ENCODE results near the genes ABHD17B, C9orf85 and GCNT1.

- RRBS = 62% methylated on average over 2 of the region's 8 CpGs
Observed at GRCh38 chr9:71765418-71766154, 2.7 kb downstream of the CEMIP2 start.

DNA sequence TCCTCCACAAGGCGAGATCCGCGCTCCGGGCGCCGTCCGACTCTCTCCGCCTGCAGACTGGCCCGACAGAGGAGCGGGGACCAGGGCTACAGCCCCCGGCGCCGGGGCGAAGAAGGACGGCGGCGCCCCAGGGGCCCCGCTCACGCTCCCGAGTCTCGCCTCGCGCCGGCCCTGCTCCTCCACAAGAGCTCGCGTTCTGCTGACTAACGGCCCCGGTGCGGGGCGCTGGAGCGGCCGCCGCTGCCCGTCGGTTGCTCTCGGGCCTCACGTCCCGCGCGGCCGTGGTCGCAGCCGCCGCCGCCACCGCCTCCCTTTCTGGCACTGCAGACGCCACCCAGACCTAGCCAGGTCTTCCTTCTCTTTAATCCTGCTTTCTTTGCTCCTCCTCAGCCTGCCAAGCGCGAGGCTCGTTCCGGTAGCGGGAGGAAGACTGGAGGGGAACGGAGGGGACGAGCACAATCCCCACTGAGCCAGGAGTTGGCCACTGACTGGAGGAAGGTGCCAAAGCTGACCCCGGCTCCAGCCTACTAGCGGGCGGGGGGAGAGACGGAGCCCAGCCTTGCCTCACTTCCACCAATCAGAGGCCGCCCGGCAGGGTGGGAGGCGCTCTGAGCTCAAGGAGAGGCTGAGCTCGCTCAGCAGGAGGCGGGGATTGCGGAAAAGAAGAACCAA is at the start of gene ABHD17B:
TSS of gene ABHD17B (minus strand) at position 490 of the 672 bp plus-strand sequence.
- RRBS = 2% methylated on average over 36 of the region's 64 CpGs

DNA sequence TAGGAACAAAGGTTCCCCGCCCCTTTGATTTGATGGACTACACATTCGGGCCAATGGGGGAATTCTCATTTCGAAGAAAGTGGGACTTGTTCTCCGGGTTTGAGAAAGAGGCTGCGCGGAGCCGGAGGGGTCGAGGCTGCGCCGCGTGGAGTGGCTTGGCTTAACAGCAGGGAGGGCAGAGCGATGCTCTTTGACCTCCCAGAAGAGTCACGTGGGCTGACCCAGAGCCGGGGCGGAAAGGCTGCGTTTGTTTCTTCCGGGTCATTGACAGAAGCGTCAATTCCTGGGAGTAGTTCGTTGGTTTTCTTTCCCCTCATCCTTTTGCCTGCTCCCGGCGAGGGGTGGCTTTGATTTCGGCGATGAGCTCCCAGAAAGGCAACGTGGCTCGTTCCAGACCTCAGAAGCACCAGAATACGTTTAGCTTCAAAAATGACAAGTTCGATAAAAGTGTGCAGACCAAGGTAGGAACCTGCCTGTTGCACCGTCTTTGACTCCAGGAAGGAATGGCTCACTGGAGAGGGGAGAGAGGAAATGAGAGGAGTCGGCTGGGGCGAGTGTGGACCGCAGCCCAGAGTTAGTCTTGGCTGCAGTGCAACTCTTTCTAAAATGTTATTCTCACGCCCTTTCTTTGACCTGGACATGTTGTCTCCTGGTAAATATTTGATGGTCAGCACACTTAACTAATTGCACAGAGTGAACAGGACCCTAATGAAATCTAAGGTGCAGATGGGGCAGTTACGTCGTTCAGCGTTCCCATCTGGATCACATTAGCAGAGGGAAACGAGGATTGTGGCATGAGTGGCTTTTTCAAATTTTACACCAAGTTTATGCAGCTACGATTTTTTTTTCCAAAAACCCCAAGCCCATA is at the start of gene C9orf85:
TSS of gene C9orf85 (plus strand) at position 264 of the 868 bp plus-strand sequence.
- RRBS = 3% methylated on average over 8 of the region's 37 CpGs

- RRBS = no CpG with 5 or more reads among the region's 3 CpGs
Observed at GRCh38 chr9:72133780-72134180, 15.5 kb upstream of the GDA start.

DNA sequence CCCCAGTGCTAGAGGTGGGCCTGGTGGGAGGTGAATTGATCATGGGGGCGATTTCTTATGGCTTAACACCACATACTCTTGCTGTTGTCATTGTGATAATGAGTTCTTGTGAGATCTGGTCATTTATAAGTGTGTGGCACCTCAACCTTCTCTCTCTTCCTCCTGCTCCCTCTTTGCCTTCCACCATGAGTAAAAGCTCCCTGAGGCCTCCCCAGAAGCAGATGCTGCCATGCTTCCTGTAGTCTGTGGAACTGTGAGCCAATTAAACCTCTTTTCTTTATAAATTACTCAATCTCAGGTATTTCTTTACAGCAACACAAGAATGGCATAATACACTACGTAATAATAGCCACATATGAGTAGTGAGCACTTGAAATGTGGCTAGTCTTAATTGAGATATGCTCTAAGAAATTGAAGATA is 17.1 kb downstream of the ZFAND5 start:
- RRBS = no CpG with 5 or more reads among the region's 2 CpGs

DNA sequence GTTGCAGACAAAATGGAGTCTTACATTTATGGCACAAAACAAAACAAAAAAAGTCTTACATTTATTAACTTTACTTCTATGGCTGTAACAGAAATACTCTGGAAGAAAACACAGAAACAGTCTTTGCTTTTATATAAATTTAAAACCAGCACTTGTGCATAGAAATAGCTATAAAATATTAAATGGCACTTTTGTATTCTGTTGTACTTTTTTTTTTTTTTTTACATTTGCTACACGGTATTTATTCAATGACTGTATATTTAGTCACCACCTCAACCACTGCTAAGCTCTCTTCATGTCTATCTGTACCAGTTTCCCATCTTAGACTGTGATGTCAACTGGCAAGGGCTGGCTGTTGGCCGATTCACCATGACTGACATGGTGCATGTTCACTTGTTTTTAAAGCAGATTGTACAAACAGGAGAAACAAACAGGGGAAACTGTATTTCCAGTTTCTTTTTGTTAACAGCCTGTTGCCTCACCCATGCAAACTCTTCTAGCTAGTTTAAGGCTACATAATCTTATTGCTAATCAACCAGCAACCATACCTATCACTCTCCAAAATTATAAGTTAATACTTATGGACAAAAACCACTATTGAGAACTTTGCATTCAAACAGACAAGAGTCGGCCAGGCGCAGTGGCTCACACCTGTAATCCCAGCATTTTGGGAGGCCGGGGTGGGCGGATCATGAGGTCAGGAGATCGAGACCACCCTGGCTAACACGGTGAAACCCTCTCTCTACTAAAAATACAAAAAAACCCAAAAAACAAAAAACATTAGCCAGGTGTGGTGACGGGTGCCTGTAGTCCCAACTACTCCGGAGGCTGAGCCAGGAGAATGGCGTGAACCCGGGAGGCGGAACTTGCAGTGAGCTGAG is 13.4 kb downstream of the ZFAND5 start:
- RRBS = no CpG with 5 or more reads among the region's 13 CpGs

DNA sequence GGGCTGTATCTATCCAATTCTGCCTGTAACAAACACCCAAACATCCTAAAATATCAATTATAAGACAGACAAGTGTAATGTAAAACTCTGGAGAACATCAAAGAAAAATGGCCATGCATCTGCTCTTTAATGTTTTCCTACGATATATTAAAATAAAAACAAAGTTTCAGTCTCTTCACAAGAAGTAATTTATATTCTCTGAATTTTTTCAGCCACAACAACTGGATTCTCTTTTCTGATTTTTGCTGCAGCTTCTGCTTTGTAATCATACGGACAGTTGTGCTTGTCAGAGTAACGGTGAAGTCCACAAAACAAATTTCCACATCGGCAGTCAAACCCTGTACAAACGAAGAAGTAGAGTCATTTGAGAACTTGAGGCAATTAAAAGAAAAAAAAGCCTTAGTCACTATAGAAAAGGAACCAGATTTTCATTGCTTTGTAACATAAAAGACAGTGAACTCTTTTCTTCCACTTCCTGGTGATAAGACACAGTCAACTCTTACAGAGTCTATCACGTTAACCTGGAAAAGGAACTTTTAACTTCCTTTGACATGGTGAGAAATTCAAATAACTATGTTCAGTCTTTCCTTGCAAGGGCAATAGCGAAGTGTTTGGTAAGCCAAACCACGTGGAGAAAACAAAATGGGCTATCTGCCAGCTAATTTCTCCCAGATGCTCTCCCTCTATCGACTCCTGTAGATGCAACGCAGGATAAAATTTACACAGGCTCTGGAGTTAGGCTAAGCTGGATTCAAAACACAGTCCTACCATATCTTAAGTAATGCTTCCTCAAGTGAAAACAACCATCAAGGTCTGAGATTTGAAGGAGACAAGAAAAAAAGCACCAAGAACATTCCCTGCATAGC is 9.0 kb downstream of the ZFAND5 start:
- RRBS = no CpG with 5 or more reads among the region's 10 CpGs

- RRBS = no CpG with 5 or more reads among the region's 11 CpGs
Observed at GRCh38 chr9:72577066-72578165, 56.0 kb downstream of the TMC1 start.

GRCh38 chr9:73083387-73084010 is 68.2 kb upstream of the ANXA1 start:
- RRBS = no CpG with 5 or more reads among the region's 2 CpGs

GRCh38 chr9:73137234-73137754 is 14.4 kb upstream of the ANXA1 start:
- RRBS = no CpG with 5 or more reads among the region's 4 CpGs

DNA sequence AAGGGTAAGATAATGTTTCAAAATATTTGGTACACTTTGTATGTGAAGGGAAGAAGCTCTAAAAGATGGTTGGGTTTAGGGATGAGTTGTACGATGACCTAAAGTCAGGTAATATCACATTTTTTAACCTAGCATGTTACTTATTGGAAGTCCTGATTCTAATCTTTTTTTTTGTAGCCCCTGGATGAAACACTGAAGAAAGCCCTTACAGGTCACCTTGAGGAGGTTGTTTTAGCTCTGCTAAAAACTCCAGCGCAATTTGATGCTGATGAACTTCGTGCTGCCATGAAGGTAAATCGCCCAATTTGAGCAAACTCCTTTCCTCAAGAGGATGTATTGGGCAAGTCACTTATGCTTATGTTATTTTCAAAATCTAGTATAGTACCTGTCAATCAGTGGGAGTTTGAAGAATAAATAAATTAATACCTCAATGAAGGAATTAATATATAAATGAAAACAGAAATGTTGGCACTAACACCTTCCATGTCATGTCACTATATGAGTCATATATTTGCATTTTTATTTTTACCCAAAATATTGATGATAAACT is 8.5 kb downstream of the ANXA1 start:
- RRBS = no CpG with 5 or more reads among the region's 4 CpGs

GRCh38 chr9:73215227-73215728 is 63.6 kb downstream of the ANXA1 start:
- RRBS = no CpG with 5 or more reads among the region's 4 CpGs

DNA sequence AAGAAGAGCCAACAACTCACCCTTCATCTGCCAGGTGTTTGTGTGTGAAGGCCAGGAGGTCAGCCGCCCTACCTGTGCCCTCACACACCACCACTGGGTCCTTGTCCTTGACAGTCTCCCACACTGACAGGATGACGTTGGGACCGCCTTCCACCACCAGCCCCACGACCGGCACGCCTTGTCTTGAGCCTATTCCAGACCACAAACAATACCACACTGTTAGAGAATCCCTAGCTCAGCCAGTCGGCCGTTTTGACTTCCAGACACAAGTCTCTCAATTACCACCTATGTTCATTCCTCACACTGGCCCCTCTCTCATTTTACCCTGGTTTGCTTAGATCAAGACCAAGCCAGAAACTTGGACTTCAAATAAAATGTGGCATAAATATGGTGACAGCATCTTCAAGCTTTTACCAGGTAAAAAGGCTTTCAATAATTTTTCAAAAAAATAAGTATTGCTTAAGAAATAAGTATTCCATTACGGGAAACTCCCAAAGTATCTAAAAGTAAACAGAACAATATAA is 66.0 kb downstream of the TRPM6 start:
- RRBS = no CpG with 5 or more reads among the region's 9 CpGs

DNA sequence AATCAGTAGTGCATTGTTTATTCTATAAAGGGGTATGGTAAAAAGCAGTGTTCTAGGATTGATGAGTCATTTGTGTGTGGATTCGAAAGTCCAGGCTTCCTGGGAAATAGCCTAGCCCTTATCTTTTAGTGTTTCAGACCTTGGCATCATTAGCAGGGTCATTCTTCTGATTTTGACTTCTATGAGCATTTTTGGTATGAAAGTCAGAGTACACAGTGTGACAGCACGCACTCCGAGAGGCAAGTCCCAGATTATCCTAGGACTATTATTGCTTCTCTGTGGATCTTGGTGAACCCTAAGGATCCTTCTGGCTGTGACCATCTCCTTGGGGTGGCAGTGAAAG is 16.9 kb downstream of the PCSK5 start:
- RRBS = no CpG with 5 or more reads among the region's 3 CpGs

- RRBS = no CpG with 5 or more reads among the region's 1 CpG
Observed at GRCh38 chr9:76373539-76373771, 20.8 kb downstream of the RFK start.

DNA sequence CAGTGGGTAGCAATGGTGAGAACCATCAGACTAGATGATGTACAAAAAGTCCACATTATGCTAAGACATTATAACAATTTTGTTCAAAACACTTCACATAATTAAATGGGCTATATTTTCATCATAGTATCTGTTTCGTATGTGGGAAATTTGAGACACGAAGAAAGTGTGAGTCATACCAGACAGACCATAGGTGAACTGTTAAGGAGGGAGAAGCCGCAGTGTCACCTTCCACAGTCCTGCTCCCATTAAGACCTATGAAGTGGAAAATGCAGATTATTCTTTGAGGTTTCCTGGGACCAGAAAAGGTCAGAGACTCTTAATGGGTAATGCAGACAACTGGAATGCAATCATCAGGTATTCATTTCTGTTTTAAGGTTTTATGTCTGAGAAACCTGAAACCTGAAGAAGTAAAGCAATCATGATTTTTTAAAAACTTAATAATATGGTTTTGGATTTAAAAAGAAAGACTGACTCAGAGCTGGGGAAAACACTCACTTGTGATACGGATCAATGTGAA is 17.4 kb upstream of the GCNT1 start:
- RRBS = no CpG with 5 or more reads among the region's 4 CpGs

GRCh38 chr9:76458884-76459382 is at the start of gene GCNT1:
Gene GCNT1, plus strand, starts transcription at chr9:76459182.
- RRBS = 2% methylated on average over 15 of the region's 43 CpGs

- RRBS = no CpG with 5 or more reads among the region's 2 CpGs
Observed at GRCh38 chr9:76460550-76460671, 1.4 kb downstream of the GCNT1 start.

GRCh38 chr9:76531276-76531824 is 72.4 kb downstream of the GCNT1 start:
- RRBS = no CpG with 5 or more reads among the region's 3 CpGs